Keratinocyte (primary cell): Measurements from ENCODE around the genes ACTR10, PSMA3 and ARID4A.

DNA sequence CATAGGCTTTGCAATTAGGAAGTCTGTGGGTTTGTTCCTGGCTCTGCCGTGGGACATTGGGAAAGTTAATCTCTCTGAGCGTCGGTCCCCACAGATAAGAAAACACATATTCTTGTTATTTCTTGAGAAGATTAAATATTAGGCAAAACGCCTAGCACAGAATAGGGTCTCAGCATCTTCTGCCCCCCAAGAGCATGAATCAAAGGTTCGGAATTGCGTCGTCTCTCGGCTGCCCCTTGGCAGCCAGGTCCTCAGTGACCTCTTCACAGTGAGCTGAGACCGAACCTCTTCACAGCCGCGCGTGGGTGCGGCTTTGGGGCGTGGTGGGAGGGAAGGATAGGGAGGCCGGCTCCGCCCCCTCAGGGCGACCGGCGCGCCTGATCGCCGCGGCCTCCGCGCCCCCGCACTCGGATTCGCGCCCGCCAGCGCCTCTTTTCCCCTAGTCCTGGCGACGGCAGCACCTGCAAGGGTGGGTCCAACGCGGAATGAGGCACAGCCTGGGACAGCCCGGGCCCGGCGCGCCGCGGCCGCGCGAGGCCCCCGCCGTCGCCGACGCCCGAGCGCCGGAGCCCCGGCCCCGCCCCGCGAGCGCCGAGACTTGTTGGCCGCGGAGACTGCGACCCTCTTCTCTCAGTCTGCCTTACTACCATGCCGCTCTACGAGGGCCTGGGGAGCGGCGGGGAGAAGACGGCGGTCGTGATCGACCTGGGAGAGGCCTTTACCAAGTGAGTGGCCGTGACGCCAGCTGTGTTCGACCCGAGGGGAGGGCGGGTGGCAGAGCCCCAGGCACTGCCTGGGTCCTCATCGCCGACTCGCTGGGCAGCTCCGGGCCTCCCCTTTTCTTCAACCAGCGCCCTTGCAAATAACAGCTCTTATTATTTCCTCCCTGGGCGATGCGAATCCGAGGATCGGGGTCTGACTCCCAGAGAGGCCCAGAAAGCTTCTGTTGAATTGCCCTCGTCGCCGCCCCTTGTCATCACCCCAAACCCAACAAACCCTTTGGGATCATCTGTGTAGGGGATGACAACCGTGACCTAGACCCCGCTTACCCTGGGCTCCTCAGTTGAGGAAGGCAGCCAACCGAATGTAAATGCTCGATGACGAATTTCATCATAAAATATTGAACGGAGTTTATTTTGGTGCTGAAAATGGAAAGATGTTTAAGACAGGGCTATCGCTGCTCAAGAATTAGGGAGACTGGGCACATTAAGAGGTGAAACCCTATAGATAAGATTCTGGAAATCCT lies at the start of gene ACTR10:
ACTR10 (plus strand) TSS at position 580 of the 1,246 bp plus-strand sequence.
CAGE:
- cytosol, long polyA minus RNA, result no peak
- cytosol, long polyA plus RNA, result no peak
- long polyA plus RNA, result no peak
- nucleus, long polyA minus RNA, result no peak
- nucleus, long polyA plus RNA, result start-site peak on the plus strand centred at position 606 of the sequence, 55 bp wide, 191 and 146 reads in 2 replicates

DNA sequence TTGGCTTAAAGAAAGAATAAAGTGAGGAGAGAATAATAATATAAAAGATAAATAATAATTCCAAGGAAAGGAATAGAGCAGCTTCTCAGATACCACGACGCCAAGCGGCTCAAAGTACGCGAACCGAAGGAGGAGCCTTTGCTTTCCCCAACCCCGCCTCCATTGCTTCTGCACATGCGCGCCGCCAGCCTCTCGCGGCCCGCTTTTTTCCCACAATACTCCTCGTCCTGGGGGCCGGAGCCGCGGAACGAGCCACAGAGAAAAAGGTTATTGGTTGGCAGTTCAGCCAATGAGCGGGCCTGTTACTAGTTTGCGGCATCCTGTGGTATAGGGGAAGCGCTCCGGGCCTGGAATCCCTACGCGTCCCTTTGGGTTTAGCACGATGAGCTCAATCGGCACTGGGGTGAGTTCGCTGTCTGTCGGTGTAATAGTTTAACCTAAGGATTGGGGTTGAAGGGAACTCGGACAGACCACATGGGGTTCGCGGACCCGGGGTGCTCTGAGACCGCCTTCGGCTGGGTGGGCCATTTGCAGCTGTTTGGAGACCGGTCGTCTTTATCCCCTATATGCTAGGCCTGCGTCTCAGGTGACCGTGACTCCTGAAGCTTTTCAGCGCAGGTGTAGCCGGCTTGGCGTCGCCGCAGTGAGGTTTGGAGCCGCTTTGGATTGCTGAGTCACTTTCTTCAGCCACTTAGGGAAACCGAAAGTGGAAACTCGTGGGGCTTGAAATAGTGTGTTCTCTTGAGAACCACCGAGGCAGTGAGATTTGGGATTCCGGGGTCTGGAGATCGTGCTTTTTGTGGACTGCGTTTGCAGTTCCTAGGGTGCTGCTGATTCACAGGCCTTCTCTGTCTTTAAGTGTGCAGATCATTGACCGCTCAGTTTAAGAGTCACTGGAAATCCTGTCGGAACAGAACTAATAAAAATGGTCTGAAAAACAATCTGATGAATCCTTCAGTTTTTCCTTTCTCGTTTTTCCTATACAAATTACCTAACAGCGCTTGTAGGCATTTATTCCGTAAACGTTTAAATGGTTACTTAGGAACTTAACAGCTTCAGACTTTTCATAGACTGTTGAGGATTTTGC lies at the start of gene PSMA3:
PSMA3 (plus strand) TSS at position 305 of the 1,087 bp plus-strand sequence.
CAGE:
- cytosol, long polyA minus RNA, result start-site peak on the plus strand centred at position 334 of the sequence, 39 bp wide, 79 reads
- cytosol, long polyA plus RNA, result start-site peak on the plus strand centred at position 339 of the sequence, 94 bp wide, 1,632 and 242 reads in 2 replicates
- long polyA plus RNA, result start-site peak on the plus strand centred at position 331 of the sequence, 93 bp wide, 851 and 495 reads in 2 replicates
- nucleus, long polyA minus RNA, result start-site peak on the plus strand centred at position 321 of the sequence, 65 bp wide, 97 reads
- nucleus, long polyA plus RNA, result start-site peak on the plus strand centred at position 333 of the sequence, 89 bp wide, 1,000 and 904 reads in 2 replicates

GRCh38 chr14:58281170-58281785 lies 17.1 kb upstream of the ARID4A start:
CAGE:
- cytosol, long polyA minus RNA, result no peak
- cytosol, long polyA plus RNA, result no peak
- long polyA plus RNA, result no peak
- nucleus, long polyA minus RNA, result no peak
- nucleus, long polyA plus RNA, result no peak

DNA sequence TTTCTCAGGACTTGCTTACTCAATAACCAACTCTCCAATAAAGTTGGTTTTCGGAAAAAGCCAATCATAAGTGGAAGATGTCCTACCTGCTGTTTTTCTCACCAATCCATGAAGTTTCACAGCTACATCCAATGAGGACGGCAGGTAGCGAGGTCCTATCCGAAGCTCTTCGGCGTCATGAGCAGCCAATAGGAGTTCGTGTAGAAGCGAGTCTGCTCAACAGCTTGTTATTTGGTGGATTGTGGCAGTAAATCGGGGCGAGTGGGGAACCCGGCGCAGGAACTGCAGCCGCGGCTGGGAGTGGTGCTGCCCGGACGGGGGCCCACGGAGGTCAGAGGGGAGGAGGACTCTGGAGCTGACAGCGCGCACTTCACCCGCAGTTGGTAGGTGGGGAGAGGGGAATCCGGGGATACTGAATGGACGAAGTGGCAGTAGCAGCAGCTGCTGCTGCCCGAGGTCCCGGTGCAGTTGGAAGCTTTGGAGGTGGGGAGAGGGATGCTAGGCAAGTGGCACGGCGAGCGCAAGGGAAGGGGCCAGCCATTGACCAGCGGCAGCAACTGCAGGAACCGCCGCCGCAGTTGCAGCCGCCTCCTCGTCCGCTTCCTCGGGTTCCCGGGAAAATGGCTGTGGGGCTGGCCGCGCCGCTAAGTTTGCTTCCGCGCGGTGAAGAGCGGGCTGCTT lies at the start of gene ARID4A:
ARID4A (plus strand) TSS at position 238 of the 681 bp plus-strand sequence.
CAGE:
- cytosol, long polyA minus RNA, result start-site peak on the plus strand centred at position 219 of the sequence, 77 bp wide, 48 reads
- cytosol, long polyA plus RNA, result no peak
- long polyA plus RNA, result no peak
- nucleus, long polyA minus RNA, result start-site peak on the plus strand centred at position 251 of the sequence, 19 bp wide, 72 reads
- nucleus, long polyA plus RNA, result start-site peak on the plus strand centred at position 232 of the sequence, 58 bp wide, 296 and 56 reads in 2 replicates

CAGE:
- cytosol, long polyA minus RNA, result no peak
- cytosol, long polyA plus RNA, result no peak
- long polyA plus RNA, result no peak
- nucleus, long polyA minus RNA, result no peak
- nucleus, long polyA plus RNA, result no peak
These were observed 127.9 kb downstream of the GPR135 start for GRCh38 chr14:59337223-59337694.

GRCh38 chr14:60174883-60175846 lies 10.0 kb upstream of the DHRS7 start:
CAGE:
- cytosol, long polyA minus RNA, result no peak
- cytosol, long polyA plus RNA, result no peak
- long polyA plus RNA, result no peak
- nucleus, long polyA minus RNA, result no peak
- nucleus, long polyA plus RNA, result no peak

GRCh38 chr14:60248922-60249194 lies 163 bp upstream of the PPM1A start:
CAGE:
- cytosol, long polyA minus RNA, result no peak
- cytosol, long polyA plus RNA, result no peak
- long polyA plus RNA, result no peak
- nucleus, long polyA minus RNA, result no peak
- nucleus, long polyA plus RNA, result no peak

GRCh38 chr14:60304479-60304843 lies 55.4 kb downstream of the PPM1A start:
CAGE:
- cytosol, long polyA minus RNA, result no peak
- cytosol, long polyA plus RNA, result no peak
- long polyA plus RNA, result no peak
- nucleus, long polyA minus RNA, result no peak
- nucleus, long polyA plus RNA, result no peak

DNA sequence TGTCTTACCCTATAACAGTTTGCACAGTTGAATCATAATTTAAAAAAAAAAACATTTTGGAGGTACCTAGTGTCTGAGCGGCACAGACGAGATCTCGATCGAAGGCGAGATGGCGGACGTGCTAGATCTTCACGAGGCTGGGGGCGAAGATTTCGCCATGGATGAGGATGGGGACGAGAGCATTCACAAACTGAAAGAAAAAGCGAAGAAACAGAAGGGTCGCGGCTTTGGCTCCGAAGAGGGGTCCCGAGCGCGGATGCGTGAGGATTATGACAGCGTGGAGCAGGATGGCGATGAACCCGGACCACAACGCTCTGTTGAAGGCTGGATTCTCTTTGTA lies 88.2 kb downstream of the C14orf39 start:
CAGE:
- cytosol, long polyA minus RNA, result no peak
- cytosol, long polyA plus RNA, result no peak
- long polyA plus RNA, result no peak
- nucleus, long polyA minus RNA, result no peak
- nucleus, long polyA plus RNA, result no peak

GRCh38 chr14:60652755-60653474 lies 3.6 kb upstream of the SIX1 start:
CAGE:
- cytosol, long polyA minus RNA, result no peak
- cytosol, long polyA plus RNA, result no peak
- long polyA plus RNA, result no peak
- nucleus, long polyA minus RNA, result no peak
- nucleus, long polyA plus RNA, result no peak

GRCh38 chr14:60721201-60722349 lies 2.6 kb downstream of the SIX4 start:
CAGE:
- cytosol, long polyA minus RNA, result no peak
- cytosol, long polyA plus RNA, result no peak
- long polyA plus RNA, result no peak
- nucleus, long polyA minus RNA, result no peak
- nucleus, long polyA plus RNA, result no peak

DNA sequence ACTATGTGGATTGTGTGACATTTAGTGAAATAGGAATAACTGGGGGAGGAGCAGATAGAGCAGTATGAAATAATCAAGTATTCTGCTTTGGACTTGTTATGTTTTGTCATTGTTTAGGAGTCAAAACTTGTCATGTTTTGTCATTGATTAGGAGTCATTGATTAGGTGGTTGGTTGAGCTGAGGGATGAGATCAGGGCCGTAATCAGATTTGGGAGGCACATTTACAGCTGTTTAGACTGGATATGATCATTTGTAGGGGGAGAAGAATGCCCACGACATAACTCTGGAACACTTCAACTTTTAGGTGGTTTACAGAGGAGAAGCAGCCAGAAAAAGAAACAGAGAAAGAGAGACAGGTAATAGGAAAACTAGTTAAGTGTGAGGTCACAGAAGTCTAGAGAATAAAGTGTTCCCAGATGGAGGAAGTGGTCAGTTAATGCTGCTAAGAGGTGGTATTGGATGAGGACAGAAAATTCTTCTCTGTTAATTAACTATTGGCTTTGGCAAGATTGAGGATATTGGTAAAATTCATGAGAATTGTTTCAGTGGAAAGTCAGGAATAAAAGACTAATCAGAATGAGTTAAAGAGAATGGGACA lies 40.3 kb downstream of the MNAT1 start:
CAGE:
- cytosol, long polyA minus RNA, result no peak
- cytosol, long polyA plus RNA, result no peak
- long polyA plus RNA, result no peak
- nucleus, long polyA minus RNA, result no peak
- nucleus, long polyA plus RNA, result no peak

DNA sequence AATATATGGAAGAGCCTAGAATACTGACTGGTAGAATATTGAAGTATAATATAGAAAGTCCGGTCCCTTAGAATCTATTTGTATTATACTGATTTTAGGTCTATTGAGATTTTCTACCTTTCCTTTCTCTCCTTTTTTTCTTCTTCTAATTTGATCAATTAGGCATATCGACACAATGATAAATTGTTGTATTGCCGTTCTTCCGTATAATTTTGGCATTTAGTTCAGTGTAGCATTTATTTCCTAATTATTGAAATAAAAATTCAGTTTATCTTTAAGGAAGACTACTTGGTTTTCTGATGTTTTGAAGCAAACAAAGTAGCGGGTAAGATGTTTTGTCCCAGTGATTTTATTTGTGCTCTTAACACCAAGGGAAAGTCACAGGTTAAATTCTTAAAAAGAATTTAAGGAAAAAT lies 47.8 kb downstream of the TRMT5 start:
CAGE:
- cytosol, long polyA minus RNA, result no peak
- cytosol, long polyA plus RNA, result no peak
- long polyA plus RNA, result no peak
- nucleus, long polyA minus RNA, result no peak
- nucleus, long polyA plus RNA, result no peak

GRCh38 chr14:61080312-61081151 lies 99.5 kb downstream of the SLC38A6 start:
CAGE:
- cytosol, long polyA minus RNA, result no peak
- cytosol, long polyA plus RNA, result no peak
- long polyA plus RNA, result no peak
- nucleus, long polyA minus RNA, result no peak
- nucleus, long polyA plus RNA, result no peak

GRCh38 chr14:61355777-61356468 lies 34.5 kb downstream of the PRKCH start:
CAGE:
- cytosol, long polyA minus RNA, result no peak
- cytosol, long polyA plus RNA, result no peak
- long polyA plus RNA, result no peak
- nucleus, long polyA minus RNA, result no peak
- nucleus, long polyA plus RNA, result no peak

CAGE:
- cytosol, long polyA minus RNA, result no peak
- cytosol, long polyA plus RNA, result no peak
- long polyA plus RNA, result no peak
- nucleus, long polyA minus RNA, result no peak
- nucleus, long polyA plus RNA, result no peak
These were observed 85.3 kb downstream of the PRKCH start for GRCh38 chr14:61406651-61407189.

GRCh38 chr14:61482357-61482760 lies 161.0 kb downstream of the PRKCH start:
CAGE:
- cytosol, long polyA minus RNA, result no peak
- cytosol, long polyA plus RNA, result no peak
- long polyA plus RNA, result no peak
- nucleus, long polyA minus RNA, result no peak
- nucleus, long polyA plus RNA, result no peak

DNA sequence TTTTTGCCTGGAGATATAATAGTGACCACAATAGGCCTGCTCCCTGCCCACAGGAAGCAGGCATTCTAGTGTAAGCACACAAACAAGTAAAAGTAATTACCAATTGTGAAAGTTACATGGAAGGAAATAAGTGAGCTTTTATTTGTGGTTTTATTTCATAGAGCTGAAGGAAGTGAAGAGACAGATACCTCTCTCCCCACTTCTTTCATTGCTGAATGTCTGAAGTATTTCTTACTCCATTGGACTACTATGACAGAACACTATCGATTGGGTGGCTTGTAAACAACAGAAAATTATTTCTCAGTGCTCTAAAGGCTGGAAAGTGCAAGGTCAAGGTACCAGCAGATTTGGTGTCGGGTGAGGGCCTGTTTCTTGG lies 183.5 kb downstream of the PRKCH start:
CAGE:
- cytosol, long polyA minus RNA, result no peak
- cytosol, long polyA plus RNA, result no peak
- long polyA plus RNA, result no peak
- nucleus, long polyA minus RNA, result no peak
- nucleus, long polyA plus RNA, result no peak

CAGE:
- cytosol, long polyA minus RNA, result no peak
- cytosol, long polyA plus RNA, result no peak
- long polyA plus RNA, result no peak
- nucleus, long polyA minus RNA, result no peak
- nucleus, long polyA plus RNA, result no peak
These were observed 169.9 kb upstream of the HIF1A start for GRCh38 chr14:61525136-61526176.

CAGE:
- cytosol, long polyA minus RNA, result no peak
- cytosol, long polyA plus RNA, result no peak
- long polyA plus RNA, result no peak
- nucleus, long polyA minus RNA, result no peak
- nucleus, long polyA plus RNA, result no peak
These were observed 130.8 kb upstream of the HIF1A start for GRCh38 chr14:61564223-61565188.